Mesangial cell (primary cell): ENCODE measurements around the genes PDE1B, LACRT and RDH5.

DNA sequence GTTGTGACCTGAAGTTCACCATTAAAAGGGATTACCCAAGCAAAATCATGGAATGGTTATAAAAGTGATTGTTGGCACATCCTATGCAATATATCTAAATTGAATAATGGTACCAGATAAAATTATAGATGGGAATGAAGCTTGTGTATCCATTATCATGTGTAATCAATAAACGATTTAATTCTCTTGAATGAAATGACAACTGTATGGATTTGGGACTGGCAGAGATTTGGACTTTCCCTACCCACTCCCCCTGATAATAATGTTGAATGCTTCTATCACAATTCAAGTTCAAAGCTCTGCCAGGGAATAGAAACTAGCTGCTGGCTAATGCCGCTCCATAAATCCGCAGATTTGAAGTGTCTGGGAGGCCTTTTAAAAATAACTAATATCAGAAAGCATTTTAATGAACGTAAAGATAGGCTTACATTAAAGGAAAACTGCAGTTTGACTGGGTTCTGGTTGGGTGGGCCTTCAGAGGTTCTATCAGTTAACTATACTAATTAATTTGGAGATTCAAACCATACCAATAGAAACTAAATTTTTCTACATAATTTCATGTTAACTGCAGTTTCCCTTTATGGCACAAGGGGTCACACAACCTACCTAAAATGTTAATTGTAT lies 4.6 kb downstream of the HNRNPA1 start:
- RAMPAGE, long total RNA, result no peak

- RAMPAGE, long total RNA, result no peak
These were observed 5.5 kb downstream of the HNRNPA1 start for GRCh38 chr12:54285680-54286693.

DNA sequence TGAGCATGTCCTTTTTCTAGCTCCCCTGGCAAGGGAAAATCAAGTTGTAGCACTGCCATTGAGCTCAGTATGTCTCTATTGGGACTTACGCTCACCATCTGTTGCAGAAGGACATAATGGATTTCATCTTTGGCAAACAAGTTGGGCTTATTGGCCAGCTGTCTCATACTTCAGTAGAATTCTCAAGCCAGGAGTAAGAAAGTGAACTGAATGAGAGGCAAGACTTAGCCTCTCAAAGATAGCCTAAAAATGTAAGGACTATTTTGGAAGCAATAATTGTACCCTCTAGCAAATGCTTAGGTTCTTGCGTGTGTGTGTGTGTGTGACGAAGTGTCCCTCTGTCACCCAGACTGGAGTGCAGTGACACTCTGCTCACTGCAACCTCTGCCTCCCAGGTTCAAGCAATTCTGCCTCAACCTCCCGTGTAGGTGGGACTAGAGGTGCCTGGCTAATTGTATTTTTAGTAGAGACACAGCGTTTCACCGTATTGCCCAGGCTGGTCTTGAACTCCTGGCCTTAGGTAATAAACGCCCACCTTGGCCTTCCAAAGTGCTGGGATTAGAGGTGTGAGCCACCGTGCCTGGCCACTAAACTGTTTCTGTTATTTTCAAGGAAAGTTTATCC lies 6.9 kb downstream of the HNRNPA1 start:
- RAMPAGE, long total RNA, result no peak

DNA sequence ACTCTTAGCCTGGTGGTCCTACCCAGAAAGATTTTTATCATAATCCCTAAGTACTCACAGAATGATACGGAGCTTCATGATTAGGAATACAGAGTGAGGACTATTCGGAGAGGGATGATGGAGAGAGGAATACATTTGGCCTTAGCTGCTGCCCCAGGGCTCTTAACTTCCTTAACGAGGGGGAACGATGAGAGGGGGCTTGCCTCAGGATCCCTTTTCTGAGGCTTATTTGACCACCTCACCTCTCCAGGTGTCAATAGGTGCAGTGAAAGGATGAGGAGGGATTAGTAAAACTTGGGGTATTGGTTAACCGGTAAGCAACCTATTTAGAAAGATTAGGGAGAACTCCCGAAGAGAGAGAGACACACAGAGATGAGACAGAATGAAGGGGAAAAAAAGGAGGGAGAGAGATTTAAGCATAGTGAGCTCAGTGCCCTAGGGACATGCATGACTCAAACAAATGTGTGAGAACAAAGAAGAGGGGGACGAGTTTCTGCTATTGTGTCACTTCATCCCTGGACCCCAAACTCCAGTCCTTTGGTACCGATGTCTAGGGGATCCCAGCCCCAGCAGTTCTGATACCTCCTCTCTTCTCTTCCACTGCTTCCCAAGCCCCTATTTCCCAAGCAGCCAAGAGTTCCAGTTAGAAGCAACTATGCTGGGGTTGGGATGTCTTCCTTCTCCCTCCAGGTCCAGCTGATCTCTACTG lies 1.1 kb downstream of the NFE2 start:
- RAMPAGE, long total RNA, result no peak

DNA sequence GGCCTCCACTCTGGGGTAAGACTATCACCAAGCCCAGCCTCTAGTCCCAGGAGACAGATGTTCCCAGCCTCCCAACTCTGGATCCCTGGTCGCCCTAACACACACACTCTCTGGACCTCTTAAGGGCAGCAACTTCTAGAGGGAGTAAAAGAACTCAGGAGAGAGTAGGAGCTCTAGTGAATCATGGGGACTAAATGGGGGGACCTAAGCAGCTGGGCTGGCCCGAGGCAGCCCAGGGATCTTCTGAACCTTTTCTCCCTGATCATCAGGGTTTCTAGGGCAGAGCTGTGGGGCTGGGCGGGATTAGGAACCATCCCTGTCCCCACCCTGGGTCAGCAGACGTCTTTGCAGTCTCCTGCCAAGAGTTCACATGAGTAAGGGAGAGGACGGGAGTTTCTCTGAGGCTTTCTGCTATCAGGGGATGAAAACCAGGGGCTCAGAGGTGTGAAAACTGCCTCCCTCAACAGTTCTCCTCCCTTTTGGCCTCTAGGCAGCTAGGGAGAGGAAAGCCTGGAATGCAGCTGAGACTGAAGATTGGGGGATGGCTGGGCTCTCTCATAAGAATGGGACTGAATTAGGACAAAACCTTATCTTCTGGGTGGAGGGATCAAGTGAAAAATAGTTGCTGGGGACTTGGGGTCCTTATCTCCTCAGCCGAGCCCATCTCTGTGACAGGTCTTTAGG lies 8.0 kb downstream of the ZNF385A start:
- RAMPAGE, long total RNA, result no peak

- RAMPAGE, long total RNA, result no peak
These were observed 5.0 kb downstream of the ITGA5 start for GRCh38 chr12:54414017-54414484.

- RAMPAGE, long total RNA, result no peak
These were observed 1.1 kb upstream of the ITGA5 start for GRCh38 chr12:54420298-54420445.

- RAMPAGE, long total RNA, result no peak
These were observed 16.5 kb upstream of the ITGA5 start for GRCh38 chr12:54435431-54436016.

DNA sequence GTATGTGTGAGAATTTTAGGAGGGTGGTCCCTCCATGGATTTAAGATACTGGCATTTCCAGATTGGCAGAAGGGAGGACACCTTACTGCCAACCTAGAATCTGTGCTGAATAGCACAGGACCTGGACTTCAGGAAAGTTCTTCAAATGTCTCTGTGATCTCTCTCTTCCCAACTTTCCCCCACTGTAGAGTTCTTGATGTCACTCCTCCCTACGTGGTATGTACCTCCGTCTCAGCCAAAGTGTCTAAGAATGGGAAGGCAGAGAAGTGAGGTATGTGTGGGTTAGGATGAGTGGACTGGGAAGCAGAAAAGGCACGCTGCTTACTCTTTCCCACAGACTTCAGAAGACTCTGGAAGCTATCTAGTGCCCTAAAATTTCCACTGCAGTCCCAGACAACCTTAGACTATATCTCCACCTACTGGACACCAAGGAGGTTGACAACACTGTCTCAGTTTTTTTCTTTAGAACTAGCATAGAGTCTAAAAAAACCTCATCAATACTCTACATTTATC lies 20.4 kb upstream of the ITGA5 start:
- RAMPAGE, long total RNA, result no peak

DNA sequence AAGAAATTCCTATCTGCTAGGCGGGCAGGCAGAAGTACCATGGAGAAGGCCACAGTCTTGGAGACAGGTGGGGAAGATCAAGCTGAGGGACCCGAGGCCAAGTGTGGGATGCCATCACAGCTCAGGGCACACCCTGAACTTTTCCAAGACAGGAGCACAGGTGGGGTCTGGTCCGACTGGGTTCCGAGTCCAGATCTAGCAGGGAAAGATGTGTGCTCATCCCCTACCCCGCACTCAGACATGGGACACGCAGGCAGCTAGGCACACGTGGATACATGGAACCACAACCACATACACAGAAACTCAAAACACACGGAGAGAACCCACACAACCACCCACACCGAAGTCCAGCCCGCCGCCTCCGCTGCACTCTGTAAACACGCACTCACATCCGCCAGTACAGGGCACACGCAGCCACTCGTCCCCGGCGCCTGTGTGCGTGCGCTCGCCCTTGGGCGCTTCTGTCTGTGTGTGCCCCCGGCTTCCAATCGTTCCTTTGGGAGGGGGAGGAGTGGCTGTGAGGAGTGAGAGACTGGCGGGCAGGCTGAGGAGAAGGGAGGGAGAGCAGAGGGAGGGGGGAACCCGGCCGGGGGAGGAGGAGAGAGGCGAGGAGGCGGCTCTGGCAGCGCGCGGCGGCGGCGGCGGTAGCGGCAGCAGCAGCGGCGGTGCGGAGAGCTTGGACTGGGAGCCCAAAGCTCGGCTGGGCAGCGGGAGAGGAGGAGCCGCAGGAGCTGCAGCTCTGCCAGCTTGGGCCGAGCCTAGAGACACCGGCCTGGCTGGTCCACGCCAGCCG lies at the start of gene PDE1B:
Gene PDE1B (plus strand): TSS at position 625 of the 793 bp plus-strand sequence.
- RAMPAGE, long total RNA, result no peak

- RAMPAGE, long total RNA, result no peak
These were observed at the start of gene LACRT for GRCh38 chr12:54634708-54635217. LACRT (minus strand) TSS chr12:54634895.

- RAMPAGE, long total RNA, result no peak
These were observed 1.7 kb downstream of the TESPA1 start for GRCh38 chr12:54982973-54983231.

DNA sequence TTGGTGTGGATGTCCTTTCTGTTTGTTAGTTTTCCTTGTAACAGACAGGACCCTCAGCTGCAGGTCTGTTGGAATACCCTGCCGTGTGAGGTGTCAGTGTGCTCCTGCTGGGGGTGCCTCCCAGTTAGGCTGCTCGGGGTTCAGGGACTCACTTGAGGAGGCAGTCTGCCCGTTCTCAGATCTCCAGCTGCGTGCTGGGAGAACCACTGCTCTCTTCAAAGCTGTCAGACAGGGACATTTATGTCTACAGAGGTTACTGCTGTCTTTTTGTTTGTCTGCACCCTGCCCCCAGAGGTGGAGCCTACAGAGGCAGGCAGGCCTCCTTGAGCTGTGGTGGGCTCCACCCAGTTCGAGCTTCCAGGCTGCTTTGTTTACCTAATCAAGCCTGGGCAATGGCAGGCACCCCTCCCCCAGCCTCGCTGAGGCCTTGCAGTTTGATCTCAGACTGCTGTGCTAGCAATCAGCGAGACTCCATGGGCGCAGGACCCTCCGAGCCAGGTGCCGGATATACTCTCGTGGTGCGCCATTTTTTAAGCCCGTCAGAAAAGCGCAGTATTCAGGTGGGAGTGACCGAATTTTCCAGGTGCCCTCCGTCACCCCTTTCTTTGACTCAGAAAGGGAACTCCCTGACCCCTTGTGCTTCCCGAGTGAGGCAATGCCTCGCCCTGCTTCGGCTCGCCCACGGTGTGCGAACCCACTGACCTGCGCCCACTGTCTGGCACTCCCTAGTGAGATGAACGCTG lies 40.7 kb downstream of the OR9K2 start:
- RAMPAGE, long total RNA, result no peak

- RAMPAGE, long total RNA, result no peak
These were observed 2.2 kb downstream of the ITGA7 start for GRCh38 chr12:55705367-55706114.

GRCh38 chr12:55708311-55708649 lies 576 bp upstream of the ITGA7 start:
- RAMPAGE, long total RNA, result no peak

DNA sequence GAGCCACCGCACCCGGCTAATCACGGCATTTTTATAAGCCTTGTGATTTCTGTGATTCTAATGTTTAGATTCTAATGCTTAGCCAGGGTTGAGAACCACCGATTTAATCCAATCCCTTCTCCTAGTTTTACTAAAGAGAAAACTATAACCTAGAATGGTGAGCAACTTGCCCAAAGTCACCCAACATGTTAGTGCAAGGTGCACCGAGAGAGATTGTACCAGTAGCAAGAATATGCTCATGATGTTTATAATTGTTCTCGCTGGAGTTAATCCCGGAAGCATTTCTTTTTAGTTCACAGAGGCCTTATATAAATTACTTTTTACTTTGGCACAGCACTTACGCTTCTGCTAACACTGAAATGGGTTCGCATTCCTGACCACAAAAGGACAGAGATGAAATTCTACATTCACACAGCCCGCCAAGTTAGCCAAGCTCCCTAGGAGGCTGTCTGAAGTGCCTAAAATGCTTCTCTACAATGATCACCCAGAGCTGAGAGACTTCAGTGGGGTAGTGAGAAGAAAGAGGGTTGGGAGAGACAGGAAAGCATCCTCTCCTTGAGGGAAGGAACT lies 620 bp upstream of the BLOC1S1 start:
- RAMPAGE, long total RNA, result no peak

GRCh38 chr12:55719799-55720783 lies at the start of gene RDH5:
RDH5 (plus strand) TSS chr12:55720393.
- RAMPAGE, long total RNA, result no peak

DNA sequence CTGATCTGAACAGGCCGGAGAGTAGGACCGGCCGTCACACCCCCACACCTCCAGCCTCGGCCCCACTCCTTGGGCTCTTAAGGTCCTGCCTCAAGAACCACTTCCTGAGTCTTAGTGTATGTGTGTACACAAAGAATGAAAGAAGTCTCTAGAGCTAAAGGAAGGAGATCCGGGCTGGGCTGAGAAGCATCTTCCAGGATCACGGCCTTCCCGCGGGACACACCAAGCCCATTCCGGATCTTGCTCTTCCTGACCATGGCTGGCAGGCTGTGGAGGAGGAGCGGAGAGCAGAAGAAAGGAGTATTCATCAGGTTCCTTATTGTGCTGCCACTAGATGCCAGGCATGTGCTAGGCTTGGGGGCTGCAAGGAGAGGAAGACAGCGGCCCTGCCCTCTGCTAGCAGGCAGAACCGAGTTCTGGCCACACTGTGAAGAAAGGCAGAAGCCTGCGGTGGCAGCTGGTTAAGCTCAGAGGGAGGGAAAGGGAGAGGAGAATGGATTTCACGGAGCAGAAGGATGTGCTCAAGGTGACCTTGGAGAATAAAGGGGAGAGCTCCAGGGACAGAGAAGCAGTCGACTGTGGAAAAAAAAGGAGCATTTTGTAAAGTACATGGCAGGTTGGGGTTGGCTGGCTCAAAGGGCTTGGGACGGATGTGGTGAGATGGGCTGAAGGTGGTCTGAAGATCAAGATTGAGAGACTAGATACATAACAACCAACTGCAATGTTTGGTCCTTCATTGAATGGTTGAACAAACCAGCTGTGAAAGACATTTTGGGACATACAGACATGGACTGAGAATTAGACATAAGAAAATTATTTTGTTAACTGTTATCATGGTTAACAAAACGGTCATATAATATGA lies 1.4 kb upstream of the CD63 start:
- RAMPAGE, long total RNA, result no peak

DNA sequence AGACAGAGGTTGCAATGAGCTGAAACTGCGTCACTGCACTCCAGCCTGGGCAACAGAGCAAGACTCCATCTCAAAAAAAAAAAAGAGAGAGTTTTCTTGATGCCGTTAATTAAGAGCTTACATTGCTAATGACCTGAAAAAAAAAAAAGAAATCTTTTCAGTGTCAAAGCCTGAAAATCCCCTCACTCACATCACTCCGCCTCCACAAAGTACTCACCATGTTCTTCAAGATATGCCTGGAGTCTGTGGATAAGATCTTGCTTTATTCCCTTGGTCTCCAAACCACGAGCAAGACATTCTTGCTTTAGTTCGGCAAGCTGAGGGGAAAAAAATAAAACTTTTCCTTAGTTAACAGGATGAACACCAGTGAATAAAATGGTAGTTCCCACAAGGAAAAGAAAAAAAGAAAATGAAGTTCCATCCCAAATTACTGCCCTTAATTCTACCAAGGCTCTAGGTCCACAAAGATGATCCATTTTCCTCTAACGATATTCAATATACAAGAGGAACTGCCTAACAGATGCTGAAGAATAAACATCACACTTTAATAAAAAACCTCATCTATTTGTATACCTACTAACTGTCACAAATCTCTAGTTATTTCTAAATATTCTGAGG lies 14.0 kb downstream of the SARNP start:
- RAMPAGE, long total RNA, result no peak

DNA sequence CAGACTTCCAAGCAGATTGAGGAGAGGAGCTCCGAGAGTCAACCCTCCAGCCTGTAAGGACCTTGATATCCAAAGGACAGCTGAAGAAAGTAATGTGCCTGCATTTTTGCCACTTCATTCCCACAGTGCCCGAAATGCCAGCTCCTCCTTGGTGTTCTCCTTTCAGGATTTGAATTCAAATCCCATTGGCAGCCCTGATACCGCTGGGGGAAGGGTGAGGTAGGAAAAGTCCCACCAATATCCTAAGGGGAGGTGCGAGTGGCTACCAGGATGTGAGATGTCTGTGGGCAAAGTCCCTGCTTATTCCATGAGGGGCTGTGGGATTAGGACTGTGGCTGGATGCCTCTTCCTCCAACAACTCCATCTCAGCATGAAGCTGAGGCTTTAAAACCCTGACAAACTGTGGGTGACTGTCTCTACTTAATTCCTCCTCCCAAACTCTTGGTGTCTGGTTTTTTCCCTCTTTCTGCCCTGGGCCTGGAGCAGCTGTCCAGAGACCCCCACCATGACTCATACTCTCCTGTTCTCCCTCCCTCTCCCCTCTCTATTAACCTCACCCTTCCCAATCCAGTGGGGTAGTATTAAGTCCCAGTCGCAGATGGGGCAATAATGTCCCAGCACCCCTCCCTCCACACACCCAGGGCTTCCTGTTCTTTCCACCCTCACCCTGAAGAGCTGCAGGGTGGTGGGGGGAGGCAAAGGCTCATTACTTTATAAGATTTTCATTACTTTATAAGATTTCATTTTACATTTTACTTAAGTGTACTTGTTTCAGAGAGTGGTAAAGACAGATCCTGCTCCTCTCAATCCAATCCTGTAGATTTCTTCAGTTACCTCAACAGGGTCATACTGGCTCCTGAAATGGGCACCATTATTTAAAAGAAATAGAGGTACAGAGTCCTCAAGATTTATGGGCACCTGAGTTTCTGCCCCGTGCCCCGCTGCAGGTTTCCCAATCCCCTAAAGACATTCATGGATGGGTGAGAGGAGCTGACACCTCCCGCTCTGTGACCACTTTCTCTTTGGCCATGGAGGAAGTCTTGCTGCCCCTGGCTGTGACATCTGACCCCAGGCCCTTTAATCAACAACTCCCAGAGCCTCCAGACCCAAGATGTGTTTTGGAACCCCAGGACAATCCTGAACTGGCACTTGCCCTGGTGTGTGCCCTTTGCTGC lies 2.1 kb upstream of the DNAJC14 start:
- RAMPAGE, long total RNA, result no peak